ENCODE measurements around the gene SMIM34.

DNA sequence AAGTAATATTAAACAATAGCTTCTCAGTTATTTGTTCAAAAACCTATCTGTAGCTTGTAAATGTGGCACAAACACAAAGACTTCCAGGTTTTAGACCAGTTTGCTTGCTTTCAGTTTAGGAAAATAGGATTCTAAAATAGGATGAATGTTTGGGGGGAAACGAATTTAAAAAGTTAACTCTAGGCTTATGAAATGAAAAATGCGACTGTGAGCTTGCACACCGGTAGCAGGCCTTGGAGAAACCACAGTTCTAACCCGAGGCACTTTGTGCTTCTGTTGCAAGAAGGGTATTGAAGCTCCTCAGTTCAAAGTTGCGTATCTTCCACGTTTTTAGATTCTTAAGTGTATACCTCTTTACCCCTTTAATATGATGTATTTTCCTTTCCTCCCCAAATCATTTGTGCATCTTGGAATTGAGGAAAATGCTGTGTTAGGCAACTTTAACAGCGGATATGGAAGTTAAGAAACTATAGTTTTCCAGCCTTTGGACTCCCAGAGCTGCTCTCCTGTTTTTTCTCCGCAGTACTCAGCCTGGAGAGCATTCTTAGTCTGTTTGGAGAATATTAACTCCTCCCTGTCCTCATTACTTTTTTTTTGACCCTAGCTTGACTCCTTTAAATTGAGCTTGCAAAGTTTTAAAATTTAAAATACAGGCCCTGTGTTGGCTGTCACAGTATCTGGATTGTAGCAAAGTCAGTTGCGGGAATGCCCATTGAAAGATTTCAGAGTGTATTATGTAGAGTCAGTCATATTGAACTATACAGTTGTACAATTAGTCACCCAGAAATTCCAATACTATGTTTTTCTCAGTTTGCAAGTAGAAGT, 2.5 kb downstream of the MRPS6 start:
- PRO-cap: no peak

DNA sequence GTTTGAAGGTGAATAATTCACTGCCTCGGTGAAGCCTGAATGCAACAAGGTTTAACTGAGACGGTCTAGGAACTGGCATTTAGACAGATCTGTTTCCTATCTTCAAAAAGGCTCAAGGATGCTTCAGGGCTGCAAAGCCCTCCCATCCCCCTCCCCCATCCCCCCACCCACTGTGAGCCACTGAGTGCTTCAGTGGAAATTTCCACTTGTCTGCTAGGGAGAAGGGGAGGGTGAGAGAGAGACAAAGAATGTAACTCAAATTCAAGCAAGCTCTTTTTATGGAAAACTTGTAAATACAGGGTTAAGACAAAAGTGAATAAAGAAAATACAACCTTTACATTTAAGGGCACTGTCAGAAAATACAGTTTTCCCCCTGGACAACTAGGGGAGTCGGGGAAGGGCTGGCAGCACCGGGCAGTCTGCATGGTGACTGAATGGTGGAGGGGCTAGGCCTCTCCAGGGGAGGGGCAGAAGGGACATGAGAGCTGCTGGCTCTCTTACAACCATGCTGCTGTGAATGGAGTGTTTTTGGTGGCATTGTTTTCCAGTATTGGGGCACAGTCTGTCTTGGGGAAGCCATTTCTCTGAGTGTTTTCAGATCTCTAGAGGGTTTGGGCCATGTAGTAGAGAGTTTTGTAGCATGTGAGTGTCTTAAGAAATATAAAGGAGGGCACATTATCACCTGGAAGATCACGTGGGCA, 56.7 kb downstream of the MRPS6 start:
- PRO-cap: no peak

GRCh38 chr21:34200856-34201796, 127.7 kb downstream of the MRPS6 start:
- PRO-cap: no peak

GRCh38 chr21:34361829-34362215, 2.0 kb upstream of the KCNE2 start:
- PRO-cap: no peak

GRCh38 chr21:34423689-34424271, at the start of gene SMIM34:
Gene SMIM34, minus strand, starts transcription at chr21:34423951.
- PRO-cap: no peak

GRCh38 chr21:34575898-34576611, 38.9 kb downstream of the RCAN1 start:
- PRO-cap: no peak

GRCh38 chr21:34580069-34580425, 34.9 kb downstream of the RCAN1 start:
- PRO-cap: no peak

DNA sequence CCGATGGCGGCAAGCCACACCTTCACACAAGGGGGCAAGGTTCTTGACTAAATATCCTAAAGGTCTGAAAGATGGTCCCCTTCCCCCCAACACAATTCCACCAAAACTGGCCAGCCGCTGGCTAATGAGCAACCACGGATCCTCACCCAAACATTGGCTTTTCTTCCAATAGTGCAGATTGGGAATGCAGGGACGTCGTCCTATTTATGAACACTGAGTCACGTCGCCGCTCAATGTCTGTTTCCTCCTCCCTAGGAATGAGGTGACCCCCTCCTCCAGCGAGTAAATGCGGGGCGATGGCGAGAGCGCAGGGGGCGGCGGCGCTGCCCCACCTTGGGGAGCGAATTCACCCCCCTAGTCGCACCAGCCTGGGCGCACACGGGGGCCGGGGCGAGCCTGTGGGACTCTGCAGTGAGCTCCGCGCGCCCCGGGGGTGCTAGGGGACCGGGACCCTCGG, 753 bp downstream of the RCAN1 start:
- PRO-cap: no peak

GRCh38 chr21:34698528-34699092, 29.8 kb downstream of the CLIC6 start:
- PRO-cap: no peak

- PRO-cap: no peak
These were observed 57.8 kb downstream of the CLIC6 start for GRCh38 chr21:34726504-34727109.

- PRO-cap: no peak
These were observed 156.0 kb downstream of the CLIC6 start for GRCh38 chr21:34824757-34825279.

DNA sequence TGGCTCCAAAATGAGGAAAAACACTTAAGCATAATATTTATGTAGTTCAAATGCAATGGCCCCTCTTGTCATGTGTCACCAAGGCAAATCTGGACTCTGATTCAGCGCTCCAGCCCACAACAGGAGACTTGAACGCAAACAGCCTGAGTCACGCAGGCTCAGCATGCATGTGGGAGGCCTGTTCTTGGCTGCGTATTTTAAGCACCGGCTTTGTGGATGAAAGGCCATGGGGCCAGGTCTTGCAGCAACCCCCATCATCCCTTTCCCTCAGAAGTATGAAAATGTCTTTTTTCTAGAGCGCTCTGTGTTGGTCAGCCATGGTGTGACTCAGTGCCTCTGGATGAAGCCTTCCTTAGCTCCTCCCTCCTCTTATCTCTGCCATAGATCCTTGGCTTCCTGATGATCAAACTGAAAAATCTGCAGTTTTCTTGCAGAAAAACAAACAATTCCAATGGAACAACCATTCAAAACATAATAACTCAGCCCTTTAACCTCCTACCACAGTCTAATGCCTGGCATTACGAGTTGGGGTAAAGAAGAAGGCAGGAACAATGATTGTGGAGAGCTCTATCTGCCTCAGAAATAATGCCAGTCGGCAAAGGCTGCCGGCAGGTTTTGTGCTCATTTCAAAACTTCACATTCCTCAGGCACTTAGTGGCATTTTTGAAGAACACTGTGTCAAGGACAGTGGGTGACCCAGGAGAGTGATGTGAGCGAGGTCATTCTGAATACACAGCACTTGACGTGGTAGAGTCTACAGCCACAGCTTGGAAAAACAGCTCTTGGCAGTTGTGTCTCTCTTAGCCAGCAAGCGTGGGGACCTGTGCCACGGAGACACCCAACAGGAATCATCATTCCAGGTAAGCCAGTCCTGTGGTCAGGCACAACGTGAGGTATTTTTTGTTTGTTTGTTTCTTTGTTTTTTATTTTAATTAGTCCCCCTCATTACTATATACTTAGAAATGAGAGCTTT, 167.6 kb downstream of the CLIC6 start:
- PRO-cap: unidirectional peak, plus-strand start at position 759 of the sequence

DNA sequence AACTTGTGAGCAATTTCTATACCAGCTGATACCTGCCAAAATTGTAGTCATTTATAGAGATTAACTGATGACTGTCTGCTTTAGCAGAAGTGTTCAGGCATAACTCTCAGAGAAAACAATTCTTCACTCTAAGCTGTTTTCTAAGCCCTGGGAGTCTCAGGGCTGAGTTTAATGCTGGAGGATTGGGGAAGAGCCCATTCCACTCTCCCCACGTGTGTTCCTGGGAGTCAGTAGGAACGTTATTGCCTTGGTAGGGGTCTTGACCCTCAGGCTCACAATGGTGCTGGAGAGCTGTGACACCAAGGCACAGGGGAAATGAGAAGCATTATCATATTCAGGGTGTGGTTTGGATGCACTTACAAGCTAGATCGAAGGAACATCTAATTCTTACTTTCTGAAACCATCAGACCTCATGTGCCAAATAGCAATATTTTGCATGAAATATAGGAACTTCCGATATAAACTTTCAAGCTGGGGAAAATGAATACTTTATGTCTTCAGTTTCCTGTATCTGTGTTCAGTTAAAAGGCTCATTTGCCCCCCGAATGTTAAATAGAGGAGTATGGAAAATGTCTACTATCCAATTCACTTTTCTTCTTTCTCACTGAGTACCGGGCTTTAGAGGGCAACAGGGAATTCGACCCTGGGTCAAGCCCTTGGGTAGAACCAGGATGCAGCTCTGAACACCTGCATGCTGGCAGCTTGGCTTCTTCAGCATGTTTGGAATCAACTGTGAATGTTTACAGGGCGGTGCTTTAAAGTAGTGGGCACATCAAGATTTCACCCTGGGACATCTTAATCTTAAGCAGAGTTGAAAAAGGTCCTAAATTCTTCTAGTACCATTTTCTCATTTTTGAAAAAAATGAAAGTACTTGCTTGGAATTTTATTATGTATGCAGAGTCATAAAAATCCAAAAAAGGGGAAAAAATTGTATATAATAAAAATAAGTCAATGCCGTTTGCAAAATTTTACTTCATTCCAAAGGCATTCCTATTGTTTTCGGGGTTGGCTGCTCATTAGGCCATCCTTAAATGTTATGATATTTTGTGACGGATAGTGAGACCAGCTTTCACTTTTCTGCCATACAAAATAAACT, 168.6 kb downstream of the CLIC6 start:
- PRO-cap: no peak

GRCh38 chr21:34862163-34862942, 186.7 kb downstream of the RUNX1 start:
- PRO-cap: no peak

DNA sequence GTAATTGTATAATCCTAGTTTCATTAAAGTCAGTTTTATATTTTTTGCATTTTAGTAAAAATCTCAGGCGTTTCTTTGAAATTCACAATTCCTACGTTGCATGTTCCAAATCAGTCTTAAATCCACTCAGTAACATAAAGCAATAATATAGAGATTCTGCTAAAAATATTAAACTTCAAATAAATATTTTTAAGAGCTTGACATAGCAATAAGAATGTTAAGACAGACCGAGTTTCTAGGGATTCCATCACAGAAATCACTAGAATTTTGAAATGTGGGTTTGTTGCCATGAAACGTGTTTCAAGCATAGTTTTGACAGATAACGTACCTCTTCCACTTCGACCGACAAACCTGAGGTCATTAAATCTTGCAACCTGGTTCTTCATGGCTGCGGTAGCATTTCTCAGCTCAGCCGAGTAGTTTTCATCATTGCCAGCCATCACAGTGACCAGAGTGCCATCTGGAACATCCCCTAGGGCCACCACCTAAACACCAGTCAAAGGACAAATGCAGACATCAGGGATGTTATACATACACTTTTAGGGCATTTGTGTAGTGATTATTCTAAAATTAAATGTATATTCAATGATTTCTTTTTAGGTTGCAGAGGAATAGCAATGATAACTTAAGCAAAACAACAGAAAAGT, 168.8 kb downstream of the RUNX1 start:
- PRO-cap: no peak

DNA sequence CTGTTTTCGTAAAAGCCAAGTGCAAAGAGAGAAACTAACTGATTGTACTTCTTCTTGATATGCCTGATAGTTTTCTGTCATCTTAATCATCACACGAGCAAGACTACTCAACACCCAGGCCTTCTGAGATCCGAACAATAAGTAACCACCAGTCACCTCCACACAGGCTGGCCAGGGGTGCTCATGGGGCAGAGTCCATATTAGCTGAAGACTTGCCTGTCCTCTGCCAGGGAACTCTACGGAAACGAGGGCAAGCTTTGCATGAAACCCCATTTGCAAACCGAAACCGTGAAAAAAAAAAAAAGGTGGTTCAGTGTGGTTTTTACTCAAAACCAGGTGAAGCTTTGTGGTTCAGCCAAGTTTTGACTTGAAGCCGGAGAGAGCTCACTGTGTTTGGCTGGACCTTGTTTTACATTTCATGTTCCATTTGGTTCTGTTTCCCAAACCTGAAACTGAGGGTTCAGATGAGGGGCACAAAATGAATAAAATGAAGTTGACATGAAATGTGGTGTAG, 74.9 kb downstream of the RUNX1 start:
- PRO-cap: no peak

DNA sequence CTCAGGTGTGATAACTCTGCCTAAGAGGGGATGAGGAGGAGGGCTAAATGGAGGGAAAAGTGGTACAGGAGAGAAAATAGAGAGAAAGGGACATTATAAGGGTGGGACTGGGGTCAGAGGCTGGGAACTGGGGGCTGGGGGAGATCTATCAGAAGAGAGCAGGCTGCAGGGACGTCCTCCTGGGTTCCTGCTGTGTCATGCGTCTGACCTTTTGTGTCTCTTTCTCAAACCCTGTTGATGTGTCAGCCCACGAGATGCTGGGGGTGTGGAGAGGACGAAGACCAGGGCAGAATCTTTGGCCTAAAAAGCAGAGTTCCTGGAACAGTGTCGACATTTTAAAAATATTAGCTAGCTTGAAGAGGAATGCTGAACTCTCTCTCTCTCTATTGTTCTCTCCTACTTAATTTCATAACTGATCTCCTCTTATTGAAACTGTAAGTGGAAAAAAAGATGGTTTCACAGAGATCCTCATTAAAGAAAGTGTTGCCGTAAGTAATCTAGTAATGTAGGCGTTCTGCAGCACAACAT, 52.8 kb downstream of the RUNX1 start:
- PRO-cap: no peak

GRCh38 chr21:35044550-35045008, 4.5 kb downstream of the RUNX1 start:
- PRO-cap: no peak

DNA sequence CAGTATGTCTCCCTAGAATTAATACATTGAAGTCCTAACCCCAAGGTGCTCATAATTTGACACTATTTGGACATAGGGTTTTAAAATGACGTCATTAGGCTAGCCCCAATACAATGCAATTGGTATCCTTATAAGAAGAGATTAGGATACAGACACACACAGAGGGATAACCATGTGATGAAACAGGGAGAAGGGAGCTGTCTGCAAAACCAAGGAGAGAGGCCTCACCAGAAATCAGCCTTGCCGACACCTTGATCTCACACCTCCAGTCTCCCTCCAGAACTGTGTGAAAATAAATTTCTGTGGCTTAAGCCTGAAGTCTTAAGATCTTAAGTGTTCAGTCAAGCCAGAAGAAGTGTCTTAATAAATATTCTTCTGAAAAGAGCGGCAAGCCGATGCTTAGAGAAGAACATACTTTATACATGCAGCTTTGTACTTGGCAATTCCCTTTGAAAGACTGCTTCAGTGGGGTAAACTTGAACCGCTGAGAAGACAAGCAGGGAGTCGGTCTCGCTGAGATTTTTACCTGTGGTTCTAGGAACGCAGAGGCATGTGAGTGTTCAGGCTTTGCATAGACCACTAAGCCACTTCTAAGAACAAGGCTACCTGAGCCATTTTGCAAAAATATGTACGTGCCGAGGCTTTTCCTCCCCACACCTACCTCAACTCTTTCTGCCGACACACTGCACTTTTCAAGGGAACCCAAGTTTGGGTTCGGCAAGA, 3.6 kb downstream of the RUNX1 start:
- PRO-cap: no peak

DNA sequence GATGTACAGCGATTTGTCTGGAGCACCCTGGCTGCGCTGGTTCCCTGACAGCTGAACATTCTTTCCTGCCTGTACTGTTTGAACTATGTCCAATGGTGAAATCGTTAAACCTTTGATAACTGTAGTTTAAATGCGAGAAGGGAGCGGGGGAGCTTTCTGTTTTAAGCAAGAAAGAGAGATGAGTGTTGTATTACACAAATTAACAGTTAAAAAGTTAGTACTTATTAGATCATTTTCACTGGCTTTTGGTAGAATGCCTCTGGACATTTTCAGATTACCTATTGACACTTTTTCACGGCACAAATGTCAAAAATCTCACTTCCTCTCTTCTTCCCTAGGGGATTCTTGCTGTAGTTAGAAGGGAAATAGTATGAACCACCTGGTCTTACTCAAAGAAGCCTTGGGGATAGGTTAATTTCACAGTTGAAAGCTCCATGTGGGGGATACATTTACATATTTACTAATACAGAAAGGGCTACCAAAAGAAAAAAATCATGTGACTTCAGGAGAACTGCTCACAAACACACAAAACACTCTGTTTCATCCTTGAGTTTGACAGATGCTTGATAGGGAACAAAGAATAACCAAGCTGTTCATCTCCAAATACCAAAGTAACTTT, 140.3 kb upstream of the RUNX1 start:
- PRO-cap: no peak